WTC11 (cell line): Measurements from ENCODE around the gene PID1.

DNA sequence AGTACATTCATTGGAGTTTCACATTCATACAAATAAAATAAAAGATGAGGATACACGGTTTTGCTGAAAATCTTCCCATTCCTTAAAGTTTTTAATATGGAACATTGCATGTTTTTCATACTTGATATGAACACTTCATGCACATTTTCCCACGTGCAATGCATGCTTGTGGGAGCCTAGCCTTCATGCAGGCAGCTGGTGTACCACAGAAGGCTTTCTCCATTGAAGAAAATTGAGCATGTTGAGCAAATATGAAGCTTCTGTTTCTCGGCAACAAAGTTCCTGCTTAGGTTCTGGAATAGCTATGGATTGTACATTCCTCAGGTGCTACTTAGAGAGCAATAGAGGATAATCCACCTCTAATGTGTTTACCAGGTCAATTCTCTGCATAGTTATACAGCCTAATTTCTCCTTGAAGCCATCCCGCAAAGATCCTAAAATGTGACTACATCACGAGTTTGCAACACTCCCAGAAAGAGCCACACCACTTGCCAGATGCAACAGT lies 145.4 kb downstream of the PID1 start:
- PRO-cap = no peak

GRCh38 chr2:229138350-229138959 lies 132.6 kb downstream of the PID1 start:
- PRO-cap = no peak

- PRO-cap = no peak
Measured at GRCh38 chr2:229139702-229140216, 131.3 kb downstream of the PID1 start.

- PRO-cap = no peak
Measured at GRCh38 chr2:229179511-229180034, 91.5 kb downstream of the PID1 start.

DNA sequence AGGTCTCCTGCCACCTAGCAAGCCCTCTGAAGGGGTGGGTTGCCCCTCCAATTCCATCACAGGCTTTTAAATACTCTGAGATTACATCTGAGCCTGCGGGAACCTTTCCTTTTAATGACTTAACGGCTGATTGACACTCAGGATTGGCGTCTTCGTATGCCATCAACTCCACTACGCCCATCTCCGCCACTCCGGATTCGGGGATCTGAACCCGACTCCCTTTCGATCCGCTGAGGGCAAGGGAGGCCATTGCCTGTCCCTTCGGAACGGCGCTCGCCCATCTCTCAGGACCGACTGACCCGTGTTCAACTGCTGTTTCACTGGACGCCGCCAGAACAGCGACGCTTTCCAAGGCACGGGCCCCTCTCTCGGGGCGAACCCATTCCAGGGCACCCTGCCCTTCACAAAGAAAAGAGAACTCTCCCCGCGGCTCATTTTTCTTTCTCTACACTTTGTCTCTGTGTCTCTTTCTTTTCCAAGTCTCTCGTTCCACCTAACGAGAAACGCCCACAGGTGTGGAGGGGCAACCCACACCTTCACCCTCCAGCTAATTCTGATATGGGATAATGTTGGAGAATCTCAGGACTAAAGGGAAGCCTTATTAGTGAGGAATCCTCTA lies 90.4 kb downstream of the PID1 start:
- PRO-cap = no peak

- PRO-cap = no peak
Measured at GRCh38 chr2:229221129-229222298, 49.6 kb downstream of the PID1 start.

DNA sequence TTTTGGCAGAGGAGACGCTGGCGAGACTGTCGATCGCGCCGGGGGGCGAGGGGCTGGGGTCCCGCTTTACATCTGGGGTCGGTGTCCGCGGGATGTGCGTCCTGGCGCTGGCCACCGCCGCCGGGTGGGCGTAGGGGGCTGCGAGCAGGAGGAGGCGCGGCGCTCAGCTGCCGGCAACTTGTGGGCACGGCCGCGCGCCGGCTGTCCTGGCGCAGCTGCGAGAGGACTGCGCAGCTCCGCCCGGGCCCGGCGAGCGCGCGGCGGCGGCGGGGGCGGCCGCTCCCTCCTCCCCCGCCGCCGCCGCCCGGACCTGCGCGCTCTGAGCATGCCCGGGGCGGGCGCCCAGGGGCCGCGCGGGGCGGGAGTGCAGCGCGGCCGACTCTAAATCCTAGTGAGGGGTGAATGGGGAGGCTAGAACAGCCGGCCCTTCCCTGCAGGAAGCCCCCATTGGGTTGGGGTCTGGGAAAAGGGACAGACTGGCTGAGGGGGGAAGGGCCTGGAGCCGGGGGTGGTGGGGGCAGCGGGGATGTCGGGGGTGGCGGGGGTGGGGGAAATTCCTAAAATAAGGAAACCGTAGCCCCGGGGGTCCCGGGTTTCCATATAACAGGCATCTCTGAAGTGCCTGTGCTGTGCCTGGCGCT lies at the start of gene PID1:
PID1 (minus strand) TSS at position 230 of the 641 bp plus-strand sequence.
- PRO-cap = bidirectional peak, plus-strand start at position 326 of the sequence, minus-strand start at position 208 of the sequence

- PRO-cap = no peak
Measured at GRCh38 chr2:229410950-229411365, 139.9 kb upstream of the PID1 start.

- PRO-cap = no peak
Measured at GRCh38 chr2:229731917-229732259, 17.5 kb upstream of the DNER start.

GRCh38 chr2:229980692-229981356 lies 58.5 kb downstream of the FBXO36 start:
- PRO-cap = no peak

DNA sequence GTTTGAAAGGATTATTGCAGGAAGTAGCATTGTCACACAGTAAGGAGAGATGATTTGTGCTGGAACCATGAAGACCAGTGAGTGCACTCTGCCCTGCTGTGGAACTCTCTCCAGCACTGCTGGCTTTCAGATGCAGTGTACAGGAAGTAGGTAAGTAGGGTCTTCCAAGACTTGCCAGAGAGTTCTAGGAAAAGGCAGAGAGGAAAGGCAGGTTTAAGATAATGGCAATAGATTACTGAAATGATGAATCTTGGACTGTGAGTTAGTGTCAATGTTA lies 11.2 kb downstream of the SP110 start:
- PRO-cap = no peak

GRCh38 chr2:230244435-230244918 lies 18.9 kb downstream of the SP140 start:
- PRO-cap = no peak

DNA sequence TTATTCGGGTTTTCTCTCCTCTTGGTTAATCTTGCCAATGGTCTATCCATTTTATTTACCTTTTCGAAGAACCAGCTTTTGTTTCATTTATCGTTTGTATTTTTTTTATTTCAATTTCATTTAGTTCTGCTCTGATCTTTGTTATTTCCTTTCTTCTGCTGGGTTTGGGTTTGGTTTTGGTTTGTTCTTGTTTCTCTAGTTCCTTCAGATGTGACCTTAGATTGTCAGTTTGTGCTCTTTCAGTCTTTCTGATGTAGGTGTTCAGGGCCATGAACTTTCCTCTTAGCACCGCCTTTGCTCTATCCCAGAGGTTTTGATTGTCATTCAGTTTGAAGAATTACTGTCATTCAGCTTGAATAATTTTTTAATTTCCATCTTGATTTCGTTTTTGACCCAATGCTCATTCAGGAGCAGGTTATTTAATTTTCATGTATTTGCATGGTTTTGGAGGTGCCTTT lies 36.8 kb downstream of the SP140 start:
- PRO-cap = no peak

GRCh38 chr2:230398694-230399388 lies 17.2 kb upstream of the SP100 start:
- PRO-cap = no peak

- PRO-cap = bidirectional peak, plus-strand start at chr2:230411715, minus-strand start at chr2:230411670
Measured at GRCh38 chr2:230411402-230412117, 4.4 kb upstream of the SP100 start.

DNA sequence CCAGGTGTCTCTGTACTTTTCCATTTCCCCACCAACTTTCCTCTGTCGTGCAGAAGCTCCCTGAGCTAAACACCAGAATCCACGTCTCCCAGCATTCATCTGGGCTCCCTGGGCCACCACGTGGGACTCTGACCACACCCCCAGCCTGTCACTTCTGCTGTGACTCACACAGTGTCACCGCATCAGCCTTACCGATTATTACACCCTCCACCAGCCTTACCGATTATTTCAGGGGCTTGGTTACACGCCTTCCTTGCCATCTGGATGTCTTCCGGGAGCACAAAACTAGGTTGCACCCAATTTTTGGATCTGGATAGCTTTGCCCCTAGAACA lies 137.0 kb upstream of the CAB39 start:
- PRO-cap = no peak

- PRO-cap = no peak
Measured at GRCh38 chr2:230660415-230661013, 52.1 kb upstream of the CAB39 start.

GRCh38 chr2:230668500-230669229 lies 44.0 kb upstream of the CAB39 start:
- PRO-cap = no peak

- PRO-cap = no peak
Measured at GRCh38 chr2:230717215-230718041, 4.8 kb downstream of the CAB39 start.

DNA sequence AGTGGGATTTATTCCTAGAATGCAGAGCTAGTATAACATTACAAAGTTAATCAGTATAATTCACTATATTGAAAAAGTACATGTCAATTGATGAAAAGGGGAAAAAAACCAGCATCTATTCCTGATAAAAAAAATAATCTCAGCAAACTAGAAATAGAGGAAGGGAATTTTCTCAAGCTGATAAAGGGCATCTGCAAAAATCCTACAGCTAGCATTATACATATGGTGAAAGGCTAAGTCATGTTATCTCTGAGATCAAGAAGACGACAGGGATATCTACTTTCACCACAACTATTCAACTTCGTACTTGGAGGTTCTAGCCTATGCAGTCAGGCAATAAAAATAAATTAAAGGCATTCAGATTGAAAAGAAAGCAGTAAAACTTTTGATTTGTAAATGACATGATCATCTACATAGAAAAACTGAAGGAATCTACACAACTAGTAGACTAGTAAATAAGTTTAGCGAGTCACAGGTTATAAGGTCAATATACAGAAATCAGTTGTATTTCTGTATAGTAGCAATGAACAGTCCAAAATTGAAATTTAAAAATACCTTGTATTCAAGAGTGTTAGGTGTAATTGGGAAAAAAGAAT lies 58.2 kb downstream of the CAB39 start:
- PRO-cap = no peak